Measurements from ENCODE around the genes FBXL5, CD38 and PROM1.

GRCh38 chr4:13362816-13363237, 121.3 kb downstream of the RAB28 start:
- PRO-cap: no peak

DNA sequence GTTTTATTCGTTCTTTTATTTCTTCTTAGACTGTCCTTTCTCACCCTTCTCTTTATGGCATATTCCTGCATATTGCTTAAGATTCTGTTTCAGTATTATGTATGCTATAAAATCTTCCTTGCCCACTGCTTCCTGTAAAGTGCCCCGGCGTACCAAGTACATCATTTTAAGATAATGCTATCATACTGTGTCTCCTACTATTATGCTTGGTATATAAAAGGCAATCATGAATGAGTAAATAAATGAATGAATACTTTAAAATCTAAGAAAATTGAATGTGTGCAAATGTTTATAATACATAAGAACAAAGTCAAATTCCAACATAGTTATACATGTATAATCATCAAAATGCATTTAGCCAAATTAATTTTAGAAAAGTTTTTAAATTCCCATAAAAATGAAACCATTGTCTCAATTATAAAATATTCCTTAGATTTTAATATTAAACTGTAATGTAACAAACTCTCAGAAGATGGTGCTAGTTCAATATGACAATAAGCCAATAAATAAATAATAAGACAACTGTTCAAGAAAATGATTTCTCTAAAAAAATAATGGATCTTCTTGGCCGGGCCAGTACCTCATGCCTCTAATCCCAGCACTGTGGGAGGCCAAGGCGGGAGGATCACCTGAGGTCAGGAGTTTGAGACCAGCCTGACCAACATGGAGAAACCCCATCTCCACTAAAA, 80.5 kb downstream of the RAB28 start:
- PRO-cap: no peak

DNA sequence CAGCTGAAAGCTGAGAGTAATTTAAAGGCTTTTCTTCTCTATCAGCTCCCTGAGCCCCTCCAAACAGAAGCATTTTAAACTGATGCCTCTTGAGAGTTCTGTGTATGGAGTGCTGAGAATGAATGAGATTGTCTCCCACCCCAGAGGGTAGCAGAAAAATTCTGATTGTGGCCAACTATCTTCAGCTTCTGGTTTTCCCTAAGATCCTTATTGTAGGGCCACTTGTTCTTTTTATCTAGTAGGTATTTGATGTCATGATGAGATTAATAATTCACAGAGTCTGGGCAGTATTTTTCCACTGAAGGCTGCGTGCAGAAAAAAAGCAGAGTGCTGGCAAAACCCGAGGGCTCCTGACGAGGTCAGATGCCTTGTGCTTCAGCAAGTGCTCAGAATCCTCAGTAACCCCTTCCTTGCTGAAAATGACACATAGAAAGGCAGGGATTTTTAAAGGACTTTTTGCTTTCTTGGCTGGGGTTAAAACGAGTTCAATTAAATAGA, 363.7 kb upstream of the BOD1L1 start:
- PRO-cap: unidirectional peak, minus-strand start at position 366 of the sequence

DNA sequence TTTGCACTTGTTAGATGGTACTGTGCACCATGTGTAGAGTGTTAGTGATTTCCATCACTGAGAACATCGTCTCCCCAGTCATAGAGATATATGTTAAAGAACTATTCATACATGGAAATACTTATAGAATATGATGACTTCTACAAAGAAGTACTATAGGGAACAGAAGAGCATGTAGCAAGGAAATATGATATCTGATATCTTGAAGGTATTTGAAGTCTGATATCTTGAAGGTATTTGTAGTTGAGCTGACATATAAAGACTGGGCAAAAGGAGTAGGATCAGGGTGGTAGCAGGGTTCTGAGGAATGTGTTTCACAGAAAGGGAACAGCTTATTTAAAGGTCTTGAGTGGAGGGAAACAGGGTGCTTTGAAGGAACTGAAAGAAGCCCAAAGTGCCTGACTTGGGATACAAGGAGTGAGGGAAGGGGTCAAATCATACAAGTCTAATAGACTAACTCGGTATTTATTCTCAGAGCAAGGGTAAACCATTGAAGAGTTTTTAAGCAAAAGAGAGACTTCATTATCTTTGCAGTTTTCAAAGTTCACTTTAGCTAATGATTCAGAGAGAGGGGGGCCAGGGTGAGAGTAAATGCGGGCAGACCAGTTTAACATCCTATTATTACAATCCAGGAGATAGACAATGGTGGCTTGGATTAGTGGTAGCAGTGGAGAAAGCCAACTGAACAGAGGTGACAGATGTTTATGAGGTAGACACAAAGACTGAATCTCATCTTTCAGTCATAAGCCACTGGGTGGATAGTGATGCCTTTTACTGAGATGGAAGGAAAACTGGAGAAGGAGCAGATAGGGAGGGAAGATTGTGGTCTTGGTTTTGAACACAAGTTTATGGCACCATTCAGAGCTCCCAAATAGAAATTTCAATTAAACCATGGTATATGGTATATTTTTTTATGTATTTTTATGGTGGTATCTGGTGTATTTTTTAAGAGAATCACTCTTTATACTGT, 57.8 kb downstream of the CPEB2 start:
- PRO-cap: no peak

GRCh38 chr4:15375566-15376129, 52.2 kb upstream of the C1QTNF7 start:
- PRO-cap: no peak

GRCh38 chr4:15602378-15602752, 52.8 kb downstream of the FBXL5 start:
- PRO-cap: no peak

DNA sequence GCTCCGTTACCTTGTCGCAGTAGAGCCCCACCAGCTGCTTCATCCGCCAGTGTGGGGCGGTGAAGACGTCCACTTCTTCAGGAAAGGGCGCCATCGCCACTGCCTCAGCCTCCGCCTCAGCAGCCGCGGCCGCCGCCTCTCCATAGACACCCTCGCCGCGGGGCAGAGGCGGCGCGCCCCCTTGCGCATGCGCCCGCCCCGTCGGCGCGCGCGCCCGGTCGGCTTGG, at the start of gene FBXL5:
FBXL5 (minus strand) TSS at position 164 of the 227 bp plus-strand sequence.
- PRO-cap: bidirectional peak, plus-strand start outside the sequence, minus-strand start at position 138 of the sequence

- PRO-cap: bidirectional peak, plus-strand start at chr4:15690785, minus-strand start at chr4:15690487
These were observed 8.9 kb downstream of the FAM200B start for GRCh38 chr4:15690201-15691167.

GRCh38 chr4:15777897-15778716, at the start of gene CD38:
Gene CD38, plus strand, starts transcription at chr4:15778328.
- PRO-cap: bidirectional peak, plus-strand start at chr4:15778644, minus-strand start at chr4:15778621

GRCh38 chr4:15833579-15834388, 55.7 kb downstream of the CD38 start:
- PRO-cap: no peak

DNA sequence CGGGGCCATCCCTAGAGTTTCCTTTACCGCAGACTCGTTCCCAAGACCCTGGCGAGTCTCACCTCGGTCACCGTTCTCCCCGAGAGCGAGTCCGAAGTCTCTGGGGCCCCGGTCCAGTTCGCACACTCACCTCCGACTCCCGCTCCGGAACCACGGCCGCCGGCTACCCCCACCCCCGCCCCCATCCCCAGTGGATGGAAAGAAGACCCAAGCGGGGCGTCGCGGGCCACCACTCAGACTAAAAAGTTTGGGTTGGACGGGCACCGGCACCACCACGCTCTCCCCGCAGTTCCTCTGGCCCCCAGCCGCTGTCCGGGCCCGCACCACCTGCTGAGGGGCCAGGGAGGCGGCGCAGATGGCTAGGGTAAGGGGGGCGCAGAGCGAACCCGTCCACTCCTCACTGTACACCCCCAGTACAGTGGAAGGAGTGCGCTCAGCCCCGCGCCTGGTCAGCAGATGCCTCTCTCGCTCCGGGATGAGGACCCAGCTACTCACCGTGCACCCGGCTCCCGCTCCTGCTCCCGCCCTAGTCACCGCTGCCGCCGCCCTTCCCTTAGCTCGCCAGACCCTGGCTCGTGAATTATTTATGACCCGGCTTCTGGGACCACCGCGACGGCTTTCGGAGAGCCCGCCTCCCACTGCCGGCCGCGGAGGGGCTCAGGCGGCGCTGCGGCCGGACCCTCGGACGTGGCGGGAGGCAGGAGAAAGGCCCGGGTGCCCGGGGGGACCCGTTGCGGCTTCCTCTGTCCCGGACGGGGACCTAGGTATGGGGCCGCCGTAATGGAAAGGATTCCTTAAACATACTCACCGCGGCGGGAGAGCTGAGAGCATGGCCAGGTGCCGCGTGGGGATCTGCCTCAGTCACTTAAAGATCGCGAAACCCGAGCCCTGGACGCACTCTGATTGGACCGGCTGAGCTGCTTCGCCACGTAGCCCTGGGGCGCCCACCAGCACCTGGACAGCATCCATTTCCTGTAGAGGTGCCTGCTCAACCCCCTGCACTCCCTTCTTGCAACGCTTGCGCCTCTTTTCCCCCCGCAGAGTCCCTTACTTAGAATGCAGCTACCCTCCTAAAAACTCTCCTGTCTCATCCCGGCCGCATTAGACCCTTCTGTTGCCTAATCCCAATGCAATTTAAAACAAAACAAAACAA, at the start of gene PROM1:
PROM1 (minus strand) TSS at position 854 of the 1,153 bp plus-strand sequence.
- PRO-cap: bidirectional peak, plus-strand start at position 242 of the sequence, minus-strand start at position 132 of the sequence; bidirectional peak, plus-strand start at position 644 of the sequence, minus-strand start at position 526 of the sequence; unidirectional peak, minus-strand start at position 729 of the sequence; unidirectional peak, minus-strand start at position 848 of the sequence

DNA sequence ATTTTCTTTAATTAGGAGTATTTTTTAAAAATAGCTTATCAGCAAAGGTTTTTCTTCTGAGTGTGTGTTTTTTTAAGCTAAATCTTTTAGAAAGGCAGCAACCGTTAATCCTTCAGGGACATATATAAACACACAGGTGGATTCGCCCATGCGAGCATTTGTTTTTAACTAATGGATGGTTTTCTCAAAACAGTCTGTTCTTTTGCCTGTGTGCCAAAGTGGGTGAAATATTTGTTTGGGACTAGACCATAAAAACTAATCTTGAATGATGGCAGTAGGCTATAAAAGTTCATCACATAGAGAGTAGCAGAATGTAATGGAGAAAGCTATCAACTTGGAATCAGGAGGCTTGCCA, 7.3 kb upstream of the TAPT1 start:
- PRO-cap: no peak

DNA sequence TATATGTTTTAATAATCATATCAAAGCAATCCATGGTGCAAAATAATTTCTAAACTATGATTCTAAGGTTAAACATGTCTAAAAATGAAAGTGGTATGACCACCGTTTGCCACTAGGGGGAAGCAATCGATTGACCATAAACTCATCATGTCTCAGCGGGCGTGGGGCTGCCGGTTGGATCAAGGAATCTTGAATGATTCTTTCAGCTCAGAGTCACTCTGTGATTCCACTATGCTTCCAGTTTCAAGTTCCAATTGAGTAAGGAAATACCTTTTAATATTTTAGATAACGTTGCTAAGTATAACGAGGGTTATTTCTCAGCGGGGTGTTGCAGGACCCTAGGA, 27.9 kb upstream of the LAP3 start:
- PRO-cap: no peak

GRCh38 chr4:17781762-17782005, 263 bp upstream of the FAM184B start:
- PRO-cap: no peak

GRCh38 chr4:20251283-20251660, 433 bp upstream of the SLIT2 start:
- PRO-cap: no peak

- PRO-cap: no peak
These were observed 2.1 kb downstream of the SLIT2 start for GRCh38 chr4:20253613-20254471.

DNA sequence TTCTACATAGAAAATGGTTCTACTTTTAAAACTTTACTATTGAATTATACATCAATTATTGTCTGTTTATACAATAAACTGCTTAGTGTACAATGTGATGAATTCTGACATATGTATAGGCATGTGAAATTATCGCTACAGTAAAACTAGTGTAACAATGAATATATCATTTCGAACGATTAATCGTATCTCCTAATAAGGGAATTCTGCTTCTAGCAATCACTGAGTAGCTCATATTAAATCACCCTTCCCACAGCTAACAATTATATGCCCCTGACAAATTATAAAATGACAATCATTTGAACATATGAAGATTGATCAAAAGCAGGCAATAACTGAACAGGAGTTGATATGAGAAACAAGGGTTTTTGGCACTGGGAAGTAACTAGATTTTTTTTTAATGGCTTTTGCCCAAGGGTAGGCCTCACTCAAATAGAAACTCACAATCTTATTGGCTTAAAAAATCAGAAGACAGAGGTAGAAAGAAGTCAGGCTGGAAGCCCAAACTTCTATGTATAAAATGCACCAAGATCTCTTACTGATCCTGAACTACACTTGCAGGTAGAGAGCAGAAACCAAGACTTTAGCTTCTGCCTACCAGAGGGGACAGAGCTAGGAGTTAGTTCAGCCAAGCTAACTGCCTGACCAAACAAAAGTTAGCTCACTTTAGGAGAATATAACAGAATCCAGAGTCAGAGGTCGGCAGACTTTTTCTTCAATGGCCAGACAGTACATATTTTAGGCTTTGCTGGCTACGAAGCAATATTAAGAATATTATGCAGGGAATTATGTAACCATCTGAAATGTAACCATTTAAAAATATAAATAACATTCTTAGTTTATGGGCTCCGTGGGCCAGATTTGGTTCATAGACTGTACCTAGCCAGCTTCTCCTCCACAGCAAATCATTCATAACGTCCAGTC, 74.9 kb downstream of the ADGRA3 start:
- PRO-cap: no peak

- PRO-cap: no peak
These were observed 14.5 kb downstream of the ADGRA3 start for GRCh38 chr4:22501325-22501727.

DNA sequence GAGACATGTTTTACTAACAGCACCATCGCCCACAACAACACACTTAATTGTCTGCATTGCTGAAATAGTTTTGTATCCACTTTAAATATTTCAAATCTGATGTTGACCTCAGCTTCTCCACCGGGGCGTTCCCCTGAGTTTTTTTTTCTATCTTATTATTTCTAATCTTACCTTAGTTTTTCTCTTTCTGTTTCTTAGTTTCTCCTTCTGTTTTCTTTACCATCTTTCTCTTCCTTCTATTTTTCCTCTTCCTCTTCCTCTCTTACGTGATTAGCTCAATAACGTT, 212.0 kb upstream of the ADGRA3 start:
- PRO-cap: no peak

DNA sequence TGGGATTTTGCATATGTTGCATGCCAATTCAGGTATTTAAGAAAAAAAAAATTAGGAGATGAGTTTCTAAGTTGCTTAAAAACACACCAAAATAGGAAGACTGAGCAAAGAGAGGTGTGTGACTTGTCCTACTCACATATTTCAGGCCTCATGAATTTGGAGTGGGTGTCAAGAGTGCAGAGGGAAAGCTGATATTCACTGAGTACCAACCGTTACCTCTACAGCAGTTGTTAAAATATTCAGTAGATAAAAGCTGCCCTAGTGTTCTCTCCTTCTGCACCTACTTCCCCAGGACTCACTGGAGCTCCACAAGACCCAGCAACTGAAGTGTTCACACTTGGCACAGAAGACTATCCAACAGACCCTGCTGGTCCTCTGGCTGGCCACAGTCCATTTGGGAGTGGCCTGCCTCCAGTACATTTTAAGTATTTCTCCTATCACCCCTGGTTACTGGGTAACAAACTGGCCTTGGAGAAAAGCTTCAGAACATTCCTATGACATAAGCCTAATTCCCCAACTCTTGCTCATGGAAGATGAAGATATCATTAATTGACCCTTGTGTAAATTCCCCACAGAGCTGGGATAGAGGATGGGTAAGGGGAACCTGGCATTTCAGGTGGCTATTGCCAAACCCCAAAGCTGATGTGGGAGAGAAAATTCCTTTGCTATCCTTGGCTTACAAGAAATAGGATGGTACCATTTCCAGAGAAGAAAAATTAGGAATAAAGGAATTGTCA, 70.7 kb downstream of the PPARGC1A start:
- PRO-cap: no peak

Data from ReNcell CX (cell line).